ENCODE measurements around the genes CDKL3 and CATSPER3.

GRCh38 chr5:134244952-134245641 is 19.2 kb upstream of the PPP2CA start:
- PRO-cap: no peak
- RAMPAGE, long total RNA: no peak

- PRO-cap: bidirectional peak, plus-strand start at chr5:134367244, minus-strand start at chr5:134367161
- RAMPAGE, long total RNA: no peak
These were observed at the start of gene CDKL3 for GRCh38 chr5:134366566-134367397. CDKL3 (minus strand) TSS chr5:134367171.

GRCh38 chr5:134372926-134373230 is 1.5 kb downstream of the UBE2B start:
- PRO-cap: no peak
- RAMPAGE, long total RNA: no peak

GRCh38 chr5:134459208-134459617 is 47.5 kb upstream of the CDKN2AIPNL start:
- PRO-cap: no peak
- RAMPAGE, long total RNA: no peak

DNA sequence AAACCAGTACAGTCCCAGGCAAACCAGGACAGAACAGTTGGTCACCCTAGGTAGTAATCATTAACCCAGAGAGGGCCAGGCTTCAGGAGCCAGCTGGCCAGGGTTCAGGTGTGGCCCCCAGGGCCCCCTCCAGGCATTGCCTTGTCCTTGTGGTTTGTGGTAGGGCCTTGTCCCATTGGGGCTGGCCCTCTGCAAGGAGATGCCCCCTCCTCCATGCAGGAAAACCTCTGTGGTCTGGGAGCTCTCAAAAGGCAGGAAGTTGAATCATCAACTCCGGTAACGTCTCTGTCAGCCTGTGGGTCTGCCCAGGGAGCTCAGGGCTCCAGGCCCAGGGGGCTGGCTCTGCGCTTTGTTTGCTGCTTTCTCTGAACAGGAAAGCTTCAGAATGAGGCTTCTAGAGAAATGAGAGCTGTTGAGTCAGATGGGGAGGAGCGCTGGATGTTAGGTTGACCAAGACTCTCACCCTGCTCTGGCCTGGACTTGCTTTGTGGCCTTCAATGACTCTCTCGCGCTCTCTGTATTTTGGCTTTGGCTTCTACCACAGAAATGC is 22.2 kb upstream of the JADE2 start:
- PRO-cap: bidirectional peak, plus-strand start at position 415 of the sequence, minus-strand start at position 367 of the sequence
- RAMPAGE, long total RNA: no peak

DNA sequence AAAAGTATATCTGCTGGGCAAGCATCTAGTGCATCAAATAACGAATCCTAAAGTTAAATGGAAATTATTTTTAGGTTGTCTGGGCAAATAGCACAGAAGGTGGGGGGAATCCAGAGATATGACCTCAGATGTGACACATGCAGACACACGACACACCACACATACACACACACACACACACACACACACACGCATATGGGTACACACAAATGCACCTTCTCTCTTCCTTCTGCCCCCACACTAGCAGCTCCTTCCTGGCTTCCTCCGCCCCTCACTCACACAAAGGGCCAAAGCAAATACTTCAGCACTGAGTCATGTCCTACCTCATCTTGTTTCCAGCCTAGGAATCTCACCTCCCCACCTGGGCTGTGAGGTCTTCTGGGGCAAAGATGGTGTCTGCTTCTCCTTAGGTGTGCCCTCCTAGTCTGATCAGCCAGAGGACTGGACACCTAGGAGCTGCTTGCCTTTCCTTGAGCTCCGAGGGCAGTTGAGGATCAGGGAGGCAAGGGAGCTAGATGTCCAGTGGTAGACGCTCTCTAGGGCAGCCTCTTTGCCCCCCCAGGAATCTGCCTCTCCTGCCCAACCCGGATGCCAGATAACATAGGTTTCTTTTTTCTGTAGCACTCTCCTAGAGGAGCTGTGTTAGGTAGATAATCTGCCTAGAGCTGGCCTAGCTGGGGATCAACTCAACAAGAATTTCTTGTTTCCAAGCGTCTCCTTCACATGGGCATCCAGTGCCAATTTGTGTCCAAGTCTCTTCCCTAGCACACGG is 14.3 kb upstream of the JADE2 start:
- PRO-cap: no peak
- RAMPAGE, long total RNA: no peak

GRCh38 chr5:134524110-134524528 is 1.4 kb upstream of the JADE2 start:
- PRO-cap: bidirectional peak, plus-strand start at chr5:134524388, minus-strand start at chr5:134524409
- RAMPAGE, long total RNA: start-site peak on the plus strand at chr5:134524323-134524376, 23 reads

- PRO-cap: no peak
- RAMPAGE, long total RNA: no peak
These were observed 18.9 kb downstream of the DDX46 start for GRCh38 chr5:134777235-134778036.

- PRO-cap: no peak
- RAMPAGE, long total RNA: no peak
These were observed 39.4 kb downstream of the DDX46 start for GRCh38 chr5:134798055-134798315.

DNA sequence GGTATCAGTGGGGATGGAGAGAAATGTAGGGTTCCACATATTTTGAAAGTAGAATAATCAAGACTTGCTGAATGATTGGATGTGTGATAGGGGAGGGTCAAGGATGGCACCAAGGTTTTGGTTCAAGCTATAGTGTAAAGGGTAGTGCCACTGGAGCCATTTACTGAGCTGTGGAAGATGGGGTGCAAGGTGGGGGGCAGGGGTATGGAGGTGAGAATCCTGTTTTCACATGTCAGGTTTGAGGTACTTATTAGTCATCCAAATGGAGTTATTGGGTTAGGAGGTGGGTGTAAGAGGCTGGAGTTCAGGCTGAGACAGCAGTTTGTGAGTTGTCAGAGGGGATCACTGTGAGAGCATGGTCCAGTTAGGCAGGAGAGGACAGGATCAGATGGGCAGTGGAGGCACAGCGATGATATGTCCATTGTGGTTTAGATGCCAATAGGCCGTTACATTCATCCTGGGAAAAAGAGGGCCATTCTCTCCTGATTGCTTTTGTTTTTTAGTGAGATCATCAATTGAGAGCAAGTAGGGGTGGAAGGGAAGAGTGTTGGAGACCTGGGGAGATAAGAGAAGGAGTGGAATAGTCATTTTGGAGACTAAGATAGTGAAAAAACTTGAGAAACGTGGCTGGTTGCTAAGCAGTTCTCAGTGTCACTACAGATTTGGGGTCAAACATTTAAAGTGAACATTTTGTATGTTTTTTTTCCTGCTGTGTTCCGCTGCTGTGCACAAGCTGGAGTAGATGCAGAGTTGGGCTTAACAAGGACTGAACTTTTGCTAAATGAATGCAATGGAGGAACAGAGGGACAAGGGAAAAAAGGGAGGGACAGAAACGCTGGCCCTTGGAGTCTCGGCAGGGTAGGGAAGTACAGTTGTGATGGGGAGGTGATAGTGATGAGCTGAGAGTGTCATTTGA is 9.1 kb downstream of the PCBD2 start:
- PRO-cap: no peak
- RAMPAGE, long total RNA: no peak

- PRO-cap: no peak
- RAMPAGE, long total RNA: no peak
These were observed at the start of gene CATSPER3 for GRCh38 chr5:134967451-134968059. CATSPER3 (plus strand) TSS chr5:134967907.

GRCh38 chr5:135140542-135141152 is 106.6 kb upstream of the PITX1 start:
- PRO-cap: no peak
- RAMPAGE, long total RNA: no peak

- PRO-cap: no peak
- RAMPAGE, long total RNA: start-site peak on the plus strand at chr5:135154532-135154553, 5 reads
These were observed 120.2 kb upstream of the PITX1 start for GRCh38 chr5:135154100-135154824.

DNA sequence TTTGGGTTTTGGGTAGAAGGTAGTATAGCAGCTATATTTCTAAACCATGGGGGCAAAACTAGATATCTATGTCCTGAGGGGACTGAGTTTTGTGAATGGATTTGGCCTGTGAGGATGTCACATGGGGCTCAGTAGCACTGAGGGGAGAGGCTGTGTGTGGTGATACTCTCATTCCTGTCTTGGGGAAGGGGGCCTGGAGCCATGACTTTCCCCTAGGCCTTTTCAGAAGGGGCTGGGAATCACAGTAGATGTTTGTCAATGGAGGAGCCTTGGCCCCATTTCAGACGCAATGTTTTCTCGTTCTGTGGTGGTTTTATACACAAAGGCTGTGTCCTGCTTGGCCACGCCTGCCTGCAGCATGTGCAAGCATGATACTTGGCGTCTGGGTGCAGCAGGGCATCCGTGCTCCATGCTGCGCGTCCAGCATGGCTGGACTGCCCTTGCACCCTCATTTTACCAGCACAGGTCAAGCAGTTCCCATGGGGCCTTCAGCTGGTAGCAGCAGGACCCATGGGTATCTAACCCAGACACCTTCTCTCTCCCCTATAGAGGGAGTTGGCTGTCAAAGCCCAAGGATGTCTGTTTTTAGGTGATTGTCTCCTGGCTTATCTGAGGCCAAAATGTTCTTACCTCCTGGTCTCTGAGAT is 158.2 kb upstream of the PITX1 start:
- PRO-cap: no peak
- RAMPAGE, long total RNA: no peak

GRCh38 chr5:135307360-135307896 is 91.6 kb downstream of the MACROH2A1 start:
- PRO-cap: no peak
- RAMPAGE, long total RNA: no peak

- PRO-cap: no peak
- RAMPAGE, long total RNA: start-site peak on the minus strand at chr5:135343213-135343289, 26 reads
These were observed 55.8 kb downstream of the MACROH2A1 start for GRCh38 chr5:135343116-135343812.

DNA sequence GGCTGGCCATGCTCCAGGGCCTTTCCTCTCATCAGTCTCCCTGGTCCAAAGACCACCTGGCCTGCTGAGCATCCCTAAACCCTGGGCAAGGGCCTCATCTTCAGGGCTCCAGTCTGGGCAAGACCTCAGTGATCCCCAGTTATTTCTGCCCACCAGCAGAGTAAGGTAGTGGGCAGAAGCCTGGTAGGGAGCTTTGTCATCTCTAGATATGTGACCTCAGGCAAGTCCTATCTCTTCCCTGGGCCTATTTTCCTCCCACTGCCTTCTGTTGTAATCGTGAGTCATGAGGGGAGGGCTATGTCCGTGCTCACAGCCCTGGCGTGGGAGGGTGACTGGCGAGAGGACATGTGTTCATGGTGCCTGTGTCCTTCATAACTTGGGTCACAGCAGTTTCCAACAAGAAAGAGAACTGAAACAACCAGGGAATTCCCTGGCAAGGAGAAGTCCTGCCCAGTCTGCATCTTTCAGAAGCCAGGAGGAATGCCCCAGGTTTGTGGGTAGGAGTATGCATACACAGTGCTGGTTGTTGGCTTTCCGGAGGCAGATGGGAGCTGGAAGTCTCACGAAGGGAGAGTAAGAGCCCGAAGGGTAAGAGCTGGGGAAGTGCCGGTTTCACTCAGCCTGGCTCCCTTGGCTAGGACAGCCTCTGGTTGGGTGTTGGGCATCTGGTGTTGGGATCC is 4.1 kb upstream of the TIFAB start:
- PRO-cap: no peak
- RAMPAGE, long total RNA: no peak

DNA sequence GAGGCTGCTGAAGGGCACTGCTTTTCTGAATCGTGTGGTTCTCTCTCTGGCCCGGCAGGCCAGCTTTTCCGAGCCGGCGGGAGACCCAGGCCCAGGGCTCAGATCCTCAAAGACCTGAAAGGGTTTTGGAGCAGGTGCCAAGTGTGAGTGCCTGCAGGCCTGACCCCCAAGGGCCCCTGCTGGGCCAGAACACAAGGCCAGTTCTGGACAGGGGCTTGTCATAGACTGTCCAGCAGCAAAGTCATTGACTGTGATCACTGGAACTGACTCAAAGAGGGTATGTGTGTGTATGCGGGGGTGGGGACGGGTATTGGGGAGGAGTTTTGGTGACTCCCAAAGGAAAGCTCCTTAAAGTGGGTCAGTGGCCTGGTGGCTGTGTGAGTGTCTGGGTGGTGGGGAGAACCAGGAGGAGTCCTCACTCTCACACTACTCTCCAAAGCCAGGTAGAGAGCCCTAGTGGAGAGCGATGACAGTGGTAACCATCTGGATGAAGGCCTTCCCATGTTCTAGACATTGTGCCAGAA is 592 bp upstream of the CXCL14 start:
- PRO-cap: no peak
- RAMPAGE, long total RNA: no peak

GRCh38 chr5:136182079-136182489 is 10.9 kb downstream of the SMIM32 start:
- PRO-cap: no peak
- RAMPAGE, long total RNA: no peak

- PRO-cap: no peak
- RAMPAGE, long total RNA: no peak
These were observed 2.7 kb downstream of the SMIM32 start for GRCh38 chr5:136190298-136190714.